ENCODE results near the genes ENDOV and BAIAP2.

GRCh38 chr17:80414932-80415818 is at the start of gene ENDOV:
TSS of gene ENDOV (plus strand) at chr17:80415167.
- PRO-cap, result bidirectional peak, plus-strand start at chr17:80415167, minus-strand start at chr17:80415071; bidirectional peak, plus-strand start at chr17:80415453, minus-strand start at chr17:80415377; unidirectional peak, plus-strand start at chr17:80415771

DNA sequence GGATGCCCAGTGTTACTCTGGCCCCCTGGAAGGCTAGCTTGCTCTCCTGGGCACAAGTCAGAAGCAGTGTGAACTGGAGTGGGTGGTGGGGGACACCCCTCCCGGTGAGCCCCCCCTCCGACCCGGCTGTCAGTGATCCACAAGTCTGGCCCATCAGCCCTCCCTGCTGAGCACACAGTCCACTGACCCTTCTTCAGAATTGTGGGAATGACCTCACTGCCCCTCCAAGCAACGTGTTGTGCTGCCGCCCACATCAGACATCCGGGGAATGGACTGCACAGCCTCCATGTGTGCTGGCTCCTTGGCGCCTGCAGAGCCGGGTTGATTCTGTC is 20.0 kb downstream of the NPTX1 start:
- PRO-cap, result no peak

GRCh38 chr17:80475979-80476447 is 394 bp downstream of the NPTX1 start:
- PRO-cap, result no peak

GRCh38 chr17:80702998-80703645 is 158.5 kb downstream of the RPTOR start:
- PRO-cap, result no peak

- PRO-cap, result no peak
Observed at GRCh38 chr17:80725978-80726198, 181.2 kb downstream of the RPTOR start.

GRCh38 chr17:80730547-80730862 is 185.9 kb downstream of the RPTOR start:
- PRO-cap, result no peak

DNA sequence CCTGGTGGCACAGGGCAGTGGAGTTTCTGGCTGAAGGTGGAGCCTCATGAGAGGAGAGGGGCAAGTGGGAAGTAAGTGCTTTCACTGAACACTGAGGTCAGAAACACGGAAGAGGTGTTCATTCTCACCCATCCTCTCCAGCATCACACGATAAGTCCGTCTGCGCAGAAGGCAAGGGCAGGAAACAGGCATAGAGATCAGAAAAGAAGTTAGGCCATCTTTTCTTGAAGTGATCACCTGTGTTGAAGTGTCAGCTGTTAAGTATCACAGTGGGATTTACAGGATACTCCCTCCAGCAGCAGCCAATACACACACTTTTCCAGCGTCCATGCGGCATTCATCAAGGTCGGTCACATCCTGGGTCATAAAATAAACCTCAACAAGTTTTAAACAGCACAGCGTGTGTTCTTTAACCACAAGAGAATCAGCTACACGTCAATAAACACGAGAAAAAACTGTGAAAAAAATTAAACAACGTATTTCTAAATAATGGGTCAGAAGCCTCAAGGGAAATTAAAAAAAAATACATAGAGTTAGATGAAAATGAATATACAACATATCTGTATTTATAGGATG is 194.7 kb downstream of the RPTOR start:
- PRO-cap, result no peak

DNA sequence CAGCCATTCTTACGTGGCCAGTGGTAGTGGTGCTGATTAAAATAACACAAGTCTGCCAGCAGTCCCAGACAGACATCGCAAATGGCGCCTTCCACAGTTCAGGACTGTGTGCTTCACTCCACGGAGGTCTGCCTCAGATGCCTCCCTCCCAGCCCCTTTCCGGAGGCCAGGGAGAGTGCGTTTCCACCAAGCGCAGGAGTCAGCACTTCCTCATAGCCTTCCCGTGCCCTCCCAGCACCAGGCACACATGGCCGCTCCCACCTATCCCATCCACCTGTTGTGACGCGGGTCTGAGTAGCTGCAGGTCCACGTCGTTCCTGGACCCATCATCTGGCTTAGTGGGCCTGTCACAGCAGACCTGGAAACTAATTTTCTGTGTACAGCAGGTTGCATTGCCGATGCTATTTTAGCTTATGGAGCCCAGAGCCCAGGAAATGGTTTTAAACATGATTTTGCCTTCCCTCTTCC is 205.7 kb downstream of the RPTOR start:
- PRO-cap, result no peak

DNA sequence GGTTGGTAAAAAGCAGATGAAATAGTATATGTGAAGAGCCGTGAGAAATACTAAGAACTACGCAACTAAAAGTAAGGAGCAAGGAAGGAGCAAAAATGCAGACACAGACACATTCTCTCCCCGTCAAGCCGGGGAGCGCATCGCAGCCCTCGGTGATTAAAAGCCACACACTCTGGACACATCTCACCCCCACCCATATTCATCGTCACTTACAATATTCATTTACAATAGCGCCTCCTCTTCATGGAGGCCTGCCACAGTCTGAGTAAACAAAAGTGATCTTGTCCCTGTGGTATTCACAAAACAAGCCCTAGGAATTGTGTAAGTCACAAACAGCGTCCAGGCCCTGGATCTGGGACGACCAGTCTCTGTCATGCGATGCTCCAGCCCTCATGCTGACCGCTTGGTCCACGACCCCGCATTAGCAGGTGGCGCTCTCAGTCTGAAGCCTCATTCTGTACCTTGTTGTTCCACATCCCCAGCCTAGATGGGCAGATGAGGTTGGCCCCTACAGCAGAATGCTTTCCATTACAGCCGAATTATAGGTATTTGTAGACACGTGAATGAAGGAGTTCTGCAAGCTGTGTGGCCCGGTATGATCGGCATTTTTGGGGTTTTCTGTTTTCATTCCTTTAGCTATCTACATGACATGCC is 206.9 kb downstream of the RPTOR start:
- PRO-cap, result no peak

DNA sequence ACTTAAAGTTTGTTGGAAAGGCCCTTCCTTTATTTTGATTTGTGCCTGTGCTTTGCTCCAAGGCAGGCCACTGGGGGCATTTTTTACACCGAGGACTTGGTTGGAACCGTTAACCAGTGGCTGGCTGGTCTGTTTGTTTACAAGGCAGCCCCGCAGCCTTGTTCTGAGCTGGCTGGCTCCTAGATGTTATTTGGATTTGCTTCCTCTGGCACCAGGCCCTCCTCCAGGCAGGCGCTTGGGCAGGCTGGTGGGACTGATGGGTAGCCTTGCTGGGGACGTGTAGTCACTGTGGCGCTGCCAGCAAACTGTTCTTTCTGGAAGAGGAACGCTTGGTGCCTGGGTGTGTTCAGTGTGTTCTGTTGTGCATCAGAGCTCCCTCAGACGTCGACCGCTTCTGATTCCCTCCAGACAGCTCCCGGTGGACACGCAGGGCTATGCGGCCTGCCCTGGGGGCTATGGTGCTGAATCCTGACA is 218.1 kb upstream of the CHMP6 start:
- PRO-cap, result no peak

- PRO-cap, result no peak
Observed at GRCh38 chr17:80774092-80774586, 217.5 kb upstream of the CHMP6 start.

- PRO-cap, result no peak
Observed at GRCh38 chr17:80846520-80846828, 145.2 kb upstream of the CHMP6 start.

DNA sequence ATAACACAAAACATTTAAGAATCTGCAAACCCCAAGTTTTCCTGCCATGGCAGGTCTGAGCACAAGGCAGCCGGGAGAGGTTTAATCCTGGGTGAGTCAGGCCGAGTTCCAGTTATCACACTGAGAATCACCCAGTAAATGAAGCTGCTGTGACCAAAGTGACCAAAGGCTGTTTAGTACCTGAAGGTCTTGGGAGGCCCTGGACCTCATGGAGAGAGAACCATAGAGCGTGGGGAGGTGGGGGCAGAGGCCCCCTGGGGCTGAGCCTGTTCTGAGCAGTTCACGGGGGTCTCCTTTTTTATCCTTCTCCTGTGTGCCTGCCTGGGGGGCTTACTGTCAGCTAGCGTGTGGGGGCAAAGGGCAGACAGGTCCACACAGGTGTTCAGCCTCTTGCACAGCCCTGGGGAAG is 15.7 kb upstream of the BAIAP2 start:
- PRO-cap, result no peak

DNA sequence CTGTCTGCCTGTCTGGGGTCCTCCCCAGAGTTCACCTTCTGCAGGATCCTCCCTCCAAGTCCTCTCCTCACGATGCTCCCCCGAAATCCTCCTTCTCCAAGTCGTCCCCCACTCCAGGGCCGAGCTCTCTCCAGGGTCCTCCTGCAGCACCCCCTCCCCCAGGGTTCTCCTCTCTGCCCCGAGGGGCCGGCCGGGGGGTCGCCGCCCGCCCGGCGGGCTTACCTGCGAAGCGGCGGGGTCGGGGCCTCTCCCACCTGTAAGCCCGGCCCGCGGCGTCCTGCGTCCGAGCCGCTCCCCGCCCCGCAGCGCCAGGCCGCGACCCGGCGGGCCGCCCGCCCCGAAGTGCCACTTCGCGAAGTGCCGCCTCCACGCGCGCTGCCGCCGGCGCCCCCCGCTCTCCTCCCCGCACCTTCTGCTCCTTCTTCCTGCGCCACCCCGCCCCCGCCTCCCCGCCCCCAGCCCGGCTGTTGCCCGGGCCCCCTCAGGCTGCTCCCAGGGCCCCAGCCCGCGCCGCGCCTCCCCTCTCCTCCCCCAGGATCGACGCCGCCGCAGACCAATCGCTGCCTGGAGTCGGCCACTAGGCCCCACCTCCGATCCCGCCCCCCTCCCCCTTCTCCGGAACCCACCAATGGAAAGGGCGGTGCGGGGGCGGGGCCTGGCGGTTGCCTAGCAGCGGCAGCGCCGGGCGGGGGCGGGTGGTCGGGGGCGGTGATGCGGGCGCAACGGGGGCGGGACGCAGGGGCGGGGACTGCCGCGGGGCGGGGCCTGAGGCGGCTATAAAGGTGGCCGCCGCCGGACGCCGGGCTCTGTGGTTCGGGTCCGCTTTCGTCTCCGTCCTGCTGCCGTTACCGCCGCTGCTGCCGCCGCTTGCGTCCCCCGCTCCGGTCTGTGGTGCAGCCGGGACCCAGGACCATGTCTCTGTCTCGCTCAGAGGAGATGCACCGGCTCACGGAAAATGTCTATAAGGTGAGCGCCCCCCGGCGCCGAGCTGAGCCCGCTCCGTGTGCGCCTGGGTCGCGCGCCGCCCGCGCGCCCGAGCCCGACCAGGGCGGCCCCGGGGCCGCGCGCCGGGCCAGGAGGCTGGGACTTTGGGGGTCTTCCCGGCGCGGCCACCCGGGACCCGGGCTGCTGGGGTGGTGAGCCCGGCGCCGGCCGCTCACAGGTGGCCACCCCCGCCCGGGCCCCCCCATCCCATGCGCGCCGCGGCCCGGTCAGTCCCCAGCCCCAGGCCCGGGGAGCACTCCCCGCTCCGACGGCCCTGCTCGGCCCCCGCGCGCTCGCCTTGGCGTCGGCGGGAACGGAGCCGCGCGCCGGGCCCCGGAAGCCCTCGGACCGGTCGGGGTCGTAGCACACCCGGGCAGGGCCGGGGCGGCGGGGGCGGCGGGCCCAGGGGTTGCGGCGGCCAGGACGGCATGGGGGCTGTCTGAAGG is at the start of gene BAIAP2:
Gene BAIAP2, plus strand, starts transcription at position 809 of the 1,430 bp plus-strand sequence.
- PRO-cap, result bidirectional peak, plus-strand start at position 809 of the sequence, minus-strand start at position 542 of the sequence; bidirectional peak, plus-strand start at position 930 of the sequence, minus-strand start at position 918 of the sequence

- PRO-cap, result bidirectional peak, plus-strand start at chr17:81036166, minus-strand start at chr17:81035898
Observed at GRCh38 chr17:81035773-81036257, 864 bp downstream of the BAIAP2 start.

GRCh38 chr17:81039705-81040666 is 5.0 kb downstream of the BAIAP2 start:
- PRO-cap, result no peak

DNA sequence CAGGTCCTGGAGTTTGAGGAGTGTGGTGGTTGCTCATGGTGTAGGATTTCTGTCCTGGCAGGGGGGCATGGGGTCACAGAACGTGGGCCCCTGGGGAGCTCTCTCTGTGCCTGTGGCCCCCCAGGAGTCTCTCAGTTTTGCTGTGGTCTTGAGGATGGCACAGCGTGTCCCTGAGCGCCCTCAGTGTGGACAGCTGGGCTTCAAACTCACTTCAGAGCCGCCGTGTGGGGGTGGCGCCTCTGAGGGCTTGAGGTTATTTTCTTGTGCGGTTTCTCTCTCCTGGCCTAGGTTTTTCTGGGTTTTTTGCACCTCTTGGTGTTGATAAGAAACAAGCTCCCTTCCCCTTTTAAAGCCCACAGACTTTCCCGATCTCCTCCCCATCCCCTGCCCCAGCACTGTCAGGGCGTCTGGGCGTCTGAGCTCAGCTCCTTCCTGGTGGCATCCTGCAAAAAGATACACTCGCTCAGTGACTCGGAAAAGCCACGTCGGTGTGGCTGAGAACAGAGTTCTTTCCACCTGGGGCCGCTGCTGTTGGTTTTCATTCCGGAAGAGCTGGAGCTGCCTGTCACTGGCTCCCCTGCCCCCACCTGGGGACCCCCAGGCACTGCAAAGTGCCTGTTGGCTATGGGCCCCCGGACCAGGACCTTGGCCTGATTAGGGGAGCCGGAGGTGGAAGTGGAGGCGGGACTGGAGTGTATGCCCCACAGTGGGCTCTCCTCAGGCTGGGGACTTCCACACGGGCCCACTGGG is 14.4 kb downstream of the BAIAP2 start:
- PRO-cap, result no peak

- PRO-cap, result no peak
Observed at GRCh38 chr17:81060166-81060939, 25.4 kb downstream of the BAIAP2 start.

DNA sequence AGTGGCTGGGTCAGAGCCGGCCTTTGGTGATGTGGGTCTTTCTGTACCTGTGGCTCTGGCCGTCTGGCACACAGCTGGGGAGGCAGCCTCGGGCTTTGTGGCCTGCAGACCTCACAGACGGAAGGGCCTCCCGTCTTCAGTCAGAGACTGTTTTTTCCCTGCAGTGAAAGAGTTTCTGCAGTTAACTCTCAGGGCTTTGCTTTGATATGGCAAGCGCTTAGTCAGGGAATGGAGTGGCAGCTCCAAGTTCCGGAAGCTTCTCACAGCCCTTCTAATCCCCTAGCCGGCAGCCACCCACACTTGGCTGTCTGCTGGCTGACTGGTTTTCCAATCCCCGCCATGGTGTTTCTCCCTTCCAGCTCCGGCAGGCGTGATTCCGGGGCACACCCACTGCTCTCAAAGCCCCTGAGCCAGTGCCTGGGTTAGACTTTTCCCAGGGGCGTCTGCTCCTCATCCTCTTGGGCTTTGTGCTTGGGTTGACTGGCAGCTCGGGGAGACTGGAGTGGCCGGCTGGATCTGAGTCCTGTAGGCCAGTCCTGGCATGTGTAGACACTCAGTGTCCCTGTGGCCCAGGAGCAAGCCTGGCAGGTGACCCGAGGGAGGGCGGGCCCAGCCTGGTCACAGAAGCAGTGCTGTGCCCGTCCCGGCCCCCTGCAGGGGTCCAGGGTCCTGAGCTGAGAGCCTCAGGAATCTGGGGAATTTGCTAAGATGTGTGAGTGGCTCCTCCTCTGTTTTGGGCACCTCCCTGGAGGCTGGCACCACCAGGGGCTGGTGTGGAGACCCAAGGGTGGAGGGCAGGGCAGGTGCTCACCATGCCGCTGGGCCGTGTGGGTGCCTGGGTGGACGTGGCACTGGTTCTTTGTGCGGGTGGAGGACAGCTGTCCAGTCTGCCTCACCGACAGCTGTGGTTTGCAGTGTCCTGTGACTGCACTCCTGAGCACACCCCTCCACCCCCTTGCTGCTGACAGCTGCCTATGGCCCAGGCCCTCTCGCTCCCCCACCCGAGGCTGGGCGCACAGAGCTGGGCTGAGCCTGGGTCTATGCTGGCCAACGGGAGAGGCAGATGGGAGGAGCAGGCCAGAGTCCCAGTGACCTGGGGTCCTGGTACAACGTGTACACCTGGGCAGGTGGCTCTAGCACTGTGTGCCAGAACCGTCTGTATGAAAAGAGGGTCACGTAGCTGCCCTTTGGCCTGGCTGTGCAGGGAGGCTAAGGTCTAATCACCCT is 30.1 kb downstream of the BAIAP2 start:
- PRO-cap, result no peak

DNA sequence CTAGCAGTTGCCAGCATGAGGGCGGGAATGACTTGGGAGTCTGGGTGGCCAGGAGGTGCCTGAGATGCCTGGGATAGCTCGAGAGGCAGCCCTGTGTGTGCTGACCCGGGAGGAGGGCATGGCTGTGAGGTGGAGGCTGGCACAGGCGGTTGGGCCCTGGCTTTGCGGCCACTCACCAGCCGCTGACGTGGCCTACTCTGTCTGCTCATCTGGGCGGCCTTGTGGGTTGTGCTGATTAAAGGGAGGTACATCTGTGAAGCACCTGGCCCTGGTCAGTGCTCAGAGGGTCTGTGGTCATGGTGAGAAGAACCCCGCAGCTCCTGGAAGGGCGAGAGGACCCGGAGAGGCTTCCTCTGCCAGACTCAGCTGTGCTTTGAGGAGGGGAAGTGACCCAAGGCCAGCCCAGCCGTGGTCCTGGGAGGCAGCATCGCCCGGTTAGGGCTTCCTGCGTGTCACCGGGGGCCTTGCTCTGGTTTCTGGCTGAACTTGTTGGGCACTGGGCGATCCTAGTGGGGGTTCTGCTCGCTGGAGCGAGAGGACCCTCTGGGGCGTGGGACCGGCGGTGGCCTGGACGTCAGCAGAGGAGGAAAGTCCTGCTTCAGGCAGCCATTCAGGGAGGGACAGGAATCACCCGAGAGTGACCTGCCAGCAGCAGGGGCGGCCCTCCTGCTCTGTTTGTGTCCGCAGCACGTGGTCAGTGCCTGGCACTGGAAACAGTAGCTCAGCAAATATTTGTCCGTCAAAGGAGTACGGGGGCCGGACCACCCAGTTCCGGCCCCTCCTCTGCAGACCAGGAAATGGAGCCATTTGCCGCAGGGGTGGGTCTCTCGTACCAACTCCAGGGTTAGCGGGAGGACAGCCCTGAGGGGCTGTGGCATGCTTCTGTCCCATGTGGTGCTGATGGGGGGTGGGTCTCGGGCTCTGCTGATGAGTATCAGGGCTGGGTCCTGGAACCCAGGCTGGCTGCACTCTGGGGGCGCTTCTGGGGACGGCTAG is 48.1 kb downstream of the BAIAP2 start:
- PRO-cap, result no peak